PFSK-1 (cell line): ENCODE data around the genes HDAC6, PCSK1N, PIM2 and KCND1.

DNA sequence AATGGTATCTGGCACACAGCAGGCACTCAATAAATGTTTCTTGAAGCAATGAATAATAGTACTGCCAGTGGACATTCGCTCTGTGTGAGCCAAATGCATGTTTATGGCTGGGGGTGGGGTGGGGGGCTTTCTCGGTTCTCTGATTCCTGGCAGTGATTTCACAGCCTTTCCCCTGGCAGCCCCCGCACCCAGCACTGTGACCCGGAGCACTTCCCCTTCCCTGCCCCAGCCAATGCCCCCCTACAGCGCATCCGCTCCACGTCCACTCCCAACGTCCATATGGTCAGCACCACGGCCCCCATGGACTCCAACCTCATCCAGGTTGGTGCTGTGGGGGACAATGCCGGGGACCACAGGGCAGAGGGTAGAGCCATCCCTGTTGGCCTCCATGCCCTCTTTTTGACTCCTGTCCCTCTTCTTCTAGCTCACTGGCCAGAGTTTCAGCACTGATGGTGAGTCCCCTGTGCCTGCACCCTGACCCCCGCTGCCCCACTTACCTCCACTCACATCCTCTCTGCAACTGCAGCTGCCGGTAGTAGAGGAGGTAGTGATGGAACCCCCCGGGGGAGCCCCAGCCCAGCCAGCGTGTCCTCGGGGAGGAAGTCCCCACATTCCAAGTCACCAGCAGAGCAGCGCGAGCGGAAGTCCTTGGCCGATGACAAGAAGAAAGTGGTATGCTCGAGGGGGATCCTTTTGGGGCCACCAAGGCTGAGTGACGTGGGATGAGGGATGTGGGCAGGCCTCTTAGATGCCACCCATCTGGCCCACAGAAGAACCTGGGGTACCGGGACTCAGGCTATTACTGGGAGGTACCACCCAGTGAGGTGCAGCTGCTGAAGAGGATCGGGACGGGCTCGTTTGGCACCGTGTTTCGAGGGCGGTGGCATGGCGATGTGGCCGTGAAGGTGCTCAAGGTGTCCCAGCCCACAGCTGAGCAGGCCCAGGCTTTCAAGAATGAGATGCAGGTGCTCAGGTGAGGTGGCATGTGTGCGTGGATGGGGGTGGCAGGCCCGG is 5.8 kb downstream of the ARAF start:
- RRBS = no CpG with 5 or more reads among the region's 32 CpGs

- RRBS = no CpG with 5 or more reads among the region's 8 CpGs
Observed at GRCh38 chrX:48045670-48046352, 25.6 kb downstream of the ZNF630 start.

DNA sequence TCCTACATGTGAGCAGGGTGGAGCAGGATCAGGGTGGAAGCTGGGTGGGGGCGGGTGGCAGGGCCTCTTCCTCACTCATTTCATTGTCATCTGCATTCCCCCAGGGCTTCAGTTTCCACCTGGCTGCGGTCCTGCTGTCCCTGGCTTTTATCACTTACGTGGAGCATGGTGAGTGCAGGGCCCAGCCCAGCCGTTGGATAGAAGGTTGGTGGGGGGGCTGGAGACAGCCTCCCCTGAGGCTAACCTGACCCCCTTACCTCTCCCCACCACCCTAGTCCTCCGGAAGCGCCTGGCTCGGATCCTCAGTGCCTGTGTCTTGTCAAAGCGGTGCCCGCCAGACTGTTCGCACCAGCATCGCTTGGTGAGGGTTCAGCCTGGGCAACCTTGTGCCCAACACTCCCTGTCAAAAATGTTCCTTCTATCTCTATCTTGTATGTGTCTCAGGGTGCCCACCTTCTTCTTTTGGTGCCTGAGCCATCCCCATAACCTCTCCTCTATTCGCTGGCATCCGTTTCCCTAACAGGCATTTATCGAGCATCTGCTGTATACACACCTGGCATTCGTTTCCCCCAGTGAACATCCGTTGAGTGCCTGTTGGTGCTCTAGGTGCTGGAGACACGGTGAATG is 5.7 kb upstream of the EBP start:
- RRBS = no CpG with 5 or more reads among the region's 17 CpGs

GRCh38 chrX:48528147-48528812 is 6.7 kb downstream of the EBP start:
- RRBS = no CpG with 5 or more reads among the region's 10 CpGs

DNA sequence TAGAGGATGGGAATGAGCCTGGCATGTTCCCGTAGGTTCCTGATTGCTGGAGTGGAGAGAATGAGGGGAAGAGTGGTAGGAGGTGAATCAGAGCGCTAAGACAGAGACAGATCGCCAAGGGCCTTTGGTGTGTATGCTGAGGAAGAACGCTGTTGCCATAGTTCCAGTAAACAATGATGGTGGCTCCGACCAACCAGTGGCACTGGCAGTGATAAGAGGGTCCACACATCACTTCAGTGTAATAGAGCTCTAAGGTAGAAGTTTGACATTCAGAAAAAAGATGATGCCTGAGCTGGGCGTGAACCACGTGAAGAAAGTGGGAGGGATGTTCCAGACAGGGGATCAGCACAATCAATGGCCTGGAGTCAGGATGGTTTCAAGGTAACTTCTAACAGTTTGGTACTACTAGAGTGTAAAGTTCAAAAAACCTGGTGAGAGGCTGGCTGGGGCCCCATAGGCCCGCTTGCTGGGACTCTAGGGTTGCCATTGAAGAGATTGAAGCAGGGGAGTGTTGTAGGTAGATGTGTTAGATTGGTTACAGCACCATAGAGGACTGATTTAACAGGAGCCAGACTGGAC is 1.1 kb downstream of the TBC1D25 start:
- RRBS = no CpG with 5 or more reads among the region's 8 CpGs

GRCh38 chrX:48631242-48631899 is 34.1 kb downstream of the WDR13 start:
- RRBS = 2% methylated on average over 4 of the region's 17 CpGs

GRCh38 chrX:48707338-48708294 is 11.1 kb downstream of the SUV39H1 start:
- RRBS = no CpG with 5 or more reads among the region's 14 CpGs

GRCh38 chrX:48736880-48738097 is 24.3 kb upstream of the GLOD5 start:
- RRBS = 2% methylated on average over 8 of the region's 61 CpGs

DNA sequence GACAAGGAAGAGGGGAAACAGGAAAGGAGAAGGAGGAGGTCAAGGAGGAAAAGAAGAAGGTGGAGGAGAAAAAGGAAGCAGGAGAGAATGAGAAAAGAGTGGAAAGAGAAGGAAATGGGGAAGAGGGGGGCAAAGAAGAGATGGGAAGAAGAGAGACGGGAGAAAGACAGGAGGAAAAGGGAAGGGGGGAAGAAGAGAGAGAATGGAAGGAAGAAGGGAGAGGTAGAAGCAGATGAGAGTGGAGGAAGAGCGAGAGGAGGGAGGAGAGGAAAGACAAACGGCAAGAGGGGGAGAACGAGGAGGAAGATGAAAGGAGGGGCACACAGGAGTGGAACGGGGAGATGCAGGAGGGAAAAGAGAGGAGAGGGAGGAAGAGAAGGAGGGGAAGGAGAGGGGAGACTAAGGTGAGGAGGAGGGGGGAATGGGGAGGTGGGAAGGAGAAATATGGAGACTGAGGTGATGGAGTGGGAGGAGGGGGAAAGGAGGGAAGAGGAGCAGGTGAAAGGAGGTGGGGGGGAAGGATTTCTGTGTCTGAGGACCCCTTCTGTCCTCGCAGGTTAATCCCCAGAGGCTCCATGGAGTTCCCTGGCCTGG is 4.2 kb downstream of the GATA1 start:
- RRBS = no CpG with 5 or more reads among the region's 6 CpGs

- RRBS = 0% methylated on average over 3 of the region's 38 CpGs
Observed at GRCh38 chrX:48801859-48802297, at the start of gene HDAC6. TSS of gene HDAC6 (plus strand) at chrX:48802067.

GRCh38 chrX:48835395-48836034 is at the start of gene PCSK1N:
TSS of gene PCSK1N (minus strand) at chrX:48835610.
- RRBS = 24% methylated on average over 28 of the region's 49 CpGs

- RRBS = 1% methylated on average over 11 of the region's 46 CpGs
Observed at GRCh38 chrX:48896851-48897645, 520 bp downstream of the TIMM17B start.

- RRBS = 1% methylated on average over 23 of the region's 70 CpGs
Observed at GRCh38 chrX:48918498-48919431, at the start of gene PIM2. TSS of gene PIM2 (minus strand) at chrX:48919024.

DNA sequence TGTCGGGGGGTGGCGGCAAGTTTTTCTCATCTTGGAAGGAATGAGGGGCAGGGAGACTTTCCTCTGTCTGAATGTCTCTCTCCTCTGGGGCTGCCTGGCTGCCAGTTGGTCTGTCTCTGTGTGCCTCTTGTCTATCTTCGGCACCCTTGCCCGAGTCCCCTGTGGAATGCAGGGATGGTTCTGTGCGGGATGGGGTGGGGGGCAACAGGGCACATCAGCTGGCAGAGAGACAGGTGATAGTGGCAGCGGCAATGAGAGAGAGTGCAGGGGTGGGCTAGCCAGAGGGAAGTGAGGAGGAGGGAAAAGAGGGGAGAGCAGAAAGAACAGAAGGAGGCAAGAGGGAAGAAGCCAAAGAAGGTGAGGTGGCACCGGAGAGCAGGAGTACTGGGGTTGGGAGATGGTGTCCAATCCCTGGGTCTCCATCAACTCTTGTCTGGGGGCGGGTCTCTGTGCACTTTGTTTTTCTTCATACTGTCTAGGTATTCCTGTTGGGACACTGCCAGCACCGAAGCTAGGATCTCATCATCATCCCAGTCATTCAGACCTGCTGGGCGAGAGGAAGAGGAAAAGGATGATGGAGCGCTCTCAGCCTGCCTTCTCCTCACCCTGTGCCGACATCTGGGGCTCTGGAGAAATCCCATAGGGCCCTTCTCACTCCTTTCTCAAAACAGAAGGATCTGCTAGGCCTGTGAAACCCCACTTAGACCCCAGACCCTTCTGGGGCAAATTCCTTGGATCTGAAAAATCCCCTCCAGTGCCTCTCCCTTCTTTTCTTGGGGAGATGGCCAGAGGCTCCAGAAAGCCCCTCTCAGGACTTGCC is 4.1 kb upstream of the PIM2 start:
- RRBS = no CpG with 5 or more reads among the region's 12 CpGs

- RRBS = no CpG with 5 or more reads among the region's 10 CpGs
Observed at GRCh38 chrX:48934457-48935241, 15.8 kb upstream of the PIM2 start.

- RRBS = no CpG with 5 or more reads among the region's 29 CpGs
Observed at GRCh38 chrX:48971643-48972674, at the start of gene KCND1. TSS of gene KCND1 (minus strand) at chrX:48971844.

- RRBS = no CpG with 5 or more reads among the region's 15 CpGs
Observed at GRCh38 chrX:48983142-48983606, 11.5 kb upstream of the KCND1 start.

- RRBS = no CpG with 5 or more reads among the region's 3 CpGs
Observed at GRCh38 chrX:49028463-49028974, 14.6 kb downstream of the TFE3 start.

DNA sequence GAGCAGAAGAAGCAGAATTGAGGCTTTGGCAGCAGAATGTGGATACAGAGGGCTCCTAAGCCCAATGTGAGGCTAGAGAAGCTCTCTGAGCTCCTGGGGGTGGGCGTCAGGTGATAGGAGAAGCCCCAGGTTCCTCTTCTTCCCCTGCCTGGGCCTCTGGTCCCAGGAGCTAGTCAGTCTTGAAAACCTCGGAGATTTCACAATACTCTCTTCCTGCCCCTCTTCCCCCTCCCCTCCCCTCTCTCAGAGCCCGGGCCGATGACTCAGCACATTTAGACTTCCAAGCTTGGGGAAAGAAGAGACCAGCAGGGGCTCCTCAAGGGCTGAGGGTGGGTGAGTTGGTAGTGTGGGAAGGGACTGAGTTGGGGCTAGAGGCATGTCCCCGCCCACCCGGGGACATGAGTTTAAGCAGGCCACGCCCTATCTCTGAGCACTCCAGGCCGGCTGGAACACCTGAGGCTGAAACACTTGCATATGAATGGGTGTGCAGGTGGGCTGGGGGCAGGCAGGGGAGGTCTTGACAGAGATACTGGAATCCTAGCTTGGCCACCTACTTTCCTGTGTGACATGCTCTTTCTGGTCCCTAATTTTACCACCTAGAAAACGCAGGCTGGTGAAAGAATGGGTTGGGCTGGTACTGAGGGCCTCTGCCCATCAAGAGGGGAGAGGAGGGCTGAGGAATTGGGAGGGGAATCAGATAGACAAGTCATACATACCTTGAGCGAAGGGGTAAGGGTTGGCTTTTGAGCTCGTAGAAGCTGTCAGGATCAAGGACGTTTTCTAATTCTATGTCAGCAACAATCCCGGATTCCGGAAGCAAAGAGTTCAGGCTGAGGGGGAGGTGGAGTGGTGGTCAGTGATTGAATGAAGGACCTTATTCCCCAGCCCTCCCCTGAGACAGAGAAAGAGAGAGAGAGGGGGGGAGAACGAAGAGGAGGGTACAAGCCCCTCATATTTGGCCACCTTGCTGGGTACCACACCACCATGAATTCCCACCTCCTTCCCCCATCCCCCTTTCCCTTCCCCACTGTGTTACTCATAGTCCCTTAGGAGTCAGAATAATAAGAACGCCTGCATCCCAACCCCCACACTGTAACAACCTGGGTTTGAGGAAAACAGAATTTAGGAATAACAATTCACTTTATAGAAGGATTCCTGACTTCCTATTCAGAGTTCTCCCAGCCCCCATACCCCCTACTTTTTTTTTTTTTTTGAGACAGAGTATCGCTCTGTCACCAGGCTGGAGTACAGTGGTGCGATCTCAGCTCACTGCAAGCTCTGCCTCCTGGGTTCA is 3.0 kb downstream of the TFE3 start:
- RRBS = no CpG with 5 or more reads among the region's 18 CpGs

- RRBS = no CpG with 5 or more reads among the region's 32 CpGs
Observed at GRCh38 chrX:49043709-49044345, 670 bp upstream of the TFE3 start.